HT1080 (cell line): Measurements from ENCODE around the genes SLC2A6 and FAM163B.

RAMPAGE:
- cytosol, long total RNA, result no peak
- long total RNA, result no peak
- nucleus, long total RNA, result no peak
Measured at GRCh38 chr9:133075847-133076412, 14.1 kb downstream of the CEL start.

DNA sequence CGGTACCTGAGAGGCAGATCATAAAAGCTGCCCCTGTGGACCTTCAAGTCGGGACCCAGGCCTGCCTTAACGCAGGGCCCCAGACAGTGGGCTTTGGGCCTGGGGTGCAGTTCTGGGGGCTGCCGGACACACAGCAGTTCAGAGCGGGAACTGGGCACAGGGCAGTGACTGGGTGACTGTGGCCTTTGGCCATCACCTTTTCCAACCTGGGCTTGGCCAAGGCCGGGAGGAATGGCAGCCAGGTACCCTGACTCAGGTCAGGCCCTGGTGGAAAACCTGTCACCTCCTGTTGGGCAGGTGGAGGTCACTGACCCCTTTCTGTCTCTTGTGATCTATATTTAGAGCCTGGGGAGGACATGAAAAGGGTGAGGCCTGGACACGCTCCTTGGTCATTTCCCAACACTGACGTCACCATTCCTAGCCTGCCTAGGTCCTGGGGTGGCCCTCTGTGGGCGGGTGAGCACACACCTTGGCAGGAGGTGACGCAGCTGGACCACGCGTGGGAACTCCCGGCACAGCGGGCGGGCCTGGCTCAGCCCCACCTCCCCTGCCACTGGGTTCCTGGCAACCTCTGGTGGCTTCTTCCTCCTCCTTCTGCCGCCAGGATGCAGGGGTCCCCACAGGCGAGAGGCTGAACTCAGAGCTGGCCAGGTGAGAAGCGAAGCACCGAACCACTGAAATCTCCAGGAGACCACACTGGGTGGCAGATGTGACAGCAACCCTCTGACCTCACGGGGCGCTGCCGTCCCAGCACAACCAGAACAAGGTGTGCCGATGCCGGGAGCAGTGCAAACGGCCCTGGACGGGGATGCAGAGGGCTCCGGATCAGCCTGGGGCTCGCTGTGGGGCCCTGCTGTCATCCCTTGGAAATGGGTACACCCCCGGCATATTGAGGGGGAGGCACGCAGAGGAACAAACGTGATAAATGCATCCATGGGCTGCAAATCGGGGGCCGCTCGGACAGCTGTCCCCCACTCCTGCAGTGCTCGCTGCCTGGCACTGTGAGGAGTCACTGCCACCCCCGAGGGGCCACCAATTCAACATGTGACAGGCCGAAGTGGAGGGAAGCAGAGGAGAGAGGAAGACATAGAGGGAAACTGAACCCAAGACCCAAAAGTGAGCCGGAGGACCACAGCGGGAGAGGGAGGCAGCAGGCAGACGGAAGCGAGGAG, 6.5 kb upstream of the RALGDS start:
RAMPAGE:
- cytosol, long total RNA, result no peak
- long total RNA, result no peak
- nucleus, long total RNA, result no peak

GRCh38 chr9:133130465-133131544, 9.8 kb upstream of the RALGDS start:
RAMPAGE:
- cytosol, long total RNA, result no peak
- long total RNA, result no peak
- nucleus, long total RNA, result no peak

GRCh38 chr9:133137377-133137772, 16.3 kb upstream of the RALGDS start:
RAMPAGE:
- cytosol, long total RNA, result no peak
- long total RNA, result no peak
- nucleus, long total RNA, result no peak

RAMPAGE:
- cytosol, long total RNA, result no peak
- long total RNA, result no peak
- nucleus, long total RNA, result no peak
Measured at GRCh38 chr9:133250616-133251327, 41.7 kb upstream of the OBP2B start.

GRCh38 chr9:133333366-133334770, 2.1 kb downstream of the SURF6 start:
RAMPAGE:
- cytosol, long total RNA, result no peak
- long total RNA, result no peak
- nucleus, long total RNA, result no peak

DNA sequence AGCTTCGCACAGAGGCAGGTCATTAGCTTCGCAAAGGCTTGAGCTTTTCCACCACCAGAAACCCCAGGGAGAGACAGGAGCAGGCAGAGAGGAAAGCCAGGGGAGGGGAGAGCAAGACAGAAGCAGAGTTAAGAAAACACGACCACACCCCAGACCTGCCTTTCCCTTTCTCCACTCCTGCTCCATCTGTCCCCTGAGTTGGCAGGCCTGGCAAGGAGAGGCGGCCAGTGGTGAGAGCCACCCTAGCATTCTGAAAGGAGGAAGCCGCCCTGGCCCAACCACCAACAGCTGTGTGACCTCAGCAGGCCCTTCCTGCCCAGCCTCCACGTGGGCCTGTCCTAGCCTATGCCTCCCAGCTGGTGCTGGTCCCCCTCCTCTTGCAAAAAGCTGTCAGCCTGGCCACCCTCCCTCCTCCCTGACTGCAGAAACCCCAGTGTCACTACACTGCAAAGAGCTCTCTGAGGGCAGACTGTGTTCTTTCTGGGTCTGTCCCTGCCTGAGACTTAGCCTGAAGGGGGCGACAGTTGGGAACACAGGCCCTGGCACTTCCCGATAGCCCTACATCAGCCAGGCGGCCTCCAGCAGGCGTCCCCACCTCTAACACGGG, 5.8 kb upstream of the SURF6 start:
RAMPAGE:
- cytosol, long total RNA, result no peak
- long total RNA, result no peak
- nucleus, long total RNA, result no peak

RAMPAGE:
- cytosol, long total RNA, result no peak
- long total RNA, result no peak
- nucleus, long total RNA, result no peak
Measured at GRCh38 chr9:133348321-133348514, 200 bp downstream of the RPL7A start.

DNA sequence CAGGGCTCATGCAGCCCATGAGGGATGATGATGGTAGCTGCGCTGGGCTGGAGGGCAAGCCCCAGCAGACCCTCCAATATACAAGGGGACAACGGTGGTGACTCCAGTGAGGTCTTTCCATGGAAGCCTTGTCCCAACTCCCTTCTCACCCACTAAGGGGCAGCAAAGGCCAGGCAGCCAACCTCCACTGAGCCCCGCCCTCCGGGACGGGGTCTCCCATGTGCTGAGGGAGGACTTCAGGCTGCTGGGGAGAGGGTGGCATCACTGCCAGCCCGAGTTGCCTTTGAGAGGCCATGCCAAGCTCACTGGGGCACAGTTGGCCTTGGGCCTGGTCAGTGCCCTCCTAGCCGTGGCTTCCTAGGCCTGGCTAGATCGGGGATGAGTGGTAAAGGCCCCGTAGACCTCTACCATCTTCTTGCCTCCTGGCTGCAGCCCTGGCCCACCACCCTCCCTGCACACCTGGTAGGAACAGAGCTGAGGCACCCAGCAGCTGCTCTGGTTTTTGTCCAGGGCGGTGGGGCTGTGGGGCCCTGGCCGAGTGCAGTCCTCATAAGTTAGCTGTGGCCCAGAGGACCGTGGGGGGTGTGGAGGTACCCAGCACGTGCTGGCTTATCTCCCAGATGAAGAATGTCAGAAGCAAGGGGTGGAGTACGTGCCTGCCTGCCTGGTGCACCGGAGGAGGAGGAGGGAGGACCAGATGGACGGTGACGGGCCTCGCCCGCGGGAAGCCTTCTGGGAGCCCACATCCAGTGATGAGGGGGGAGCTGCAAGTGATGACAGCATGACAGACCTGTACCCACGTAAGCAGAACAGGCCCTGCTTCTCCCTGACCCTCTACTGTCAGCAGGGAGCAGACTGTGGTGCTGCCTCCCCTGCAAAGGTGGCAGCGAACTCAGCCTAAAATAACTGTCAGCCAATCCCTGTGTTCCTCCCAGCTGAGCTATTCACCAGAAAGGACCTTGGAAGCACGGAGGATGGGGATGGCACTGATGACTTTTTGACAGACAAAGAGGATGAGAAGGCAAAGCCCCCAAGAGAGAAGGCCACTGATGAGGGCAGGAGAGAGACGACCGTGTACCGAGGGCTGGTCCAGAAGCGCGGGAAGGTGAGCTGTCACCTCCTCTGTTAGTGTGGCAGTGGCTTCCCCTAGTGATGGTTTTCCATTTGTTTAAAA, 3.4 kb downstream of the SURF2 start:
RAMPAGE:
- cytosol, long total RNA, result no peak
- long total RNA, result no peak
- nucleus, long total RNA, result no peak

DNA sequence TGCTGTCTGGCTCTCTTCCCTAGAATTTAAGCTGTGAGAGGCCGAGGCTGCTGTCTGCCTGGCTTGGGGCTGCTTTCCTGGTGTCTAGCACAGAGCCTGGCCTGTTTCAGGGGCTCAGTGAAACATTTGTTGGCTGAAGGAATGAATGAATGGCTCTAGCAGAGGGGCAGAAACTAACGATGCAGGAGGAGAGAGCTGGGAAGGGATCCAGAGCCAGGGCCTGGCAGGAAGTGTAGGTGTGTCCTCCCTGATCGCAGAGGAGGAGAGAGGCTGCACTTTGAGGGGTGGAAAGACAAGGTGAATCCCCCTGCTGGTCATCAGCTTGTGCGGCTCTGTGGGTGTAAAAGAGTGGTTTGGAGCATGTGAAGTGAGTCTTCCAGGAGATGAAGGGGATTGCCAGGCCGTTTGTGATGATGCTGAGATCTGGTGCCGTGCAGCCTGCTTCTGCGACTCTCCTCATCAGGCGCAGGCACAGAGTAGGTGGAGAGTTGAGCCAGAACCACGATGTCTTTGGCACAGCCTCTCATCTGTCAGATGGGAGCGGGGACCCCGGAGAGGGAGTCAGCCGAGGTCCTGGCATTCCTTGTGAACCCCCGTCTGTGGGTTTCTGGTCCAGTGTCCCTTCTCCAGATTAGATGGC, 544 bp upstream of the ADAMTS13 start:
RAMPAGE:
- cytosol, long total RNA, result no peak
- long total RNA, result no peak
- nucleus, long total RNA, result no peak

RAMPAGE:
- cytosol, long total RNA, result no peak
- long total RNA, result no peak
- nucleus, long total RNA, result no peak
Measured at GRCh38 chr9:133478898-133479912, at the start of gene SLC2A6. Gene SLC2A6, minus strand, starts transcription at chr9:133479099.

DNA sequence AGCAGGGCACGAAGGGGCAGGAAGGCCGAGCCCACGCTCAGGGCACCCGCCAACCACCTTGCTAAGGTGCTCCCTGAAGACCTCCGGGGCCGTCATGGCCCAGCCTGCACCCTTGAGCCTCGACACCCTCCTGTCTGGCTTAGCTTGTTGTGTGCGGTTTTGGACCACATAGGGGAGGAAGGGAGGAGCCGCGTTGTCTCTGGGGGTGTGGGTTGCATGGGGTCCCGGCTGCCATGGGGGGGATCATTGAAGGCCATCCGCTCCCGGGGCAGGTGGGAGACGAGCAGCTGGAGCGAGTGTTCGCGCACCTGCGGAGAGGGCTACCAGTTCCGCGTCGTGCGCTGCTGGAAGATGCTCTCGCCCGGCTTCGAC, 33.5 kb downstream of the ADAMTSL2 start:
RAMPAGE:
- cytosol, long total RNA, result no peak
- long total RNA, result no peak
- nucleus, long total RNA, result no peak

DNA sequence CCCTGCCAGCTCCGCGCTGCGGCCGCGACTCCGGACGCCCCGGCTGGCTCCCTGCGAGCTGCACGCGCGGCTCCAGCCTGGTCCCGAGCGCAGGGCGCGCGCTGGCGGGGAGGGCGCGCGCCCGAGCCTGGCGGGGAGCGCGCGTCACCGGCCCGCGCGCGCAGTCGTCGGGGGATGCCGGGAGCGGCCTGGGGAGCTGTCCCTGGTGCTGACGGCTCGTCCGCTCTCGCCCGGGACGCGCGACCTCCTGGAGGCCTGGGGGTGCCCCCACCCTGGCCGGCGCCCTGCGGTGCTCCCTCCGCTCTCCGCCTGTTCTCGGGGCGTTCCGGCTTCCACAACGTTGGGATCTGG, at the start of gene FAM163B:
Gene FAM163B, minus strand, starts transcription at position 103 of the 351 bp plus-strand sequence.
RAMPAGE:
- cytosol, long total RNA, result no peak
- long total RNA, result no peak
- nucleus, long total RNA, result no peak

DNA sequence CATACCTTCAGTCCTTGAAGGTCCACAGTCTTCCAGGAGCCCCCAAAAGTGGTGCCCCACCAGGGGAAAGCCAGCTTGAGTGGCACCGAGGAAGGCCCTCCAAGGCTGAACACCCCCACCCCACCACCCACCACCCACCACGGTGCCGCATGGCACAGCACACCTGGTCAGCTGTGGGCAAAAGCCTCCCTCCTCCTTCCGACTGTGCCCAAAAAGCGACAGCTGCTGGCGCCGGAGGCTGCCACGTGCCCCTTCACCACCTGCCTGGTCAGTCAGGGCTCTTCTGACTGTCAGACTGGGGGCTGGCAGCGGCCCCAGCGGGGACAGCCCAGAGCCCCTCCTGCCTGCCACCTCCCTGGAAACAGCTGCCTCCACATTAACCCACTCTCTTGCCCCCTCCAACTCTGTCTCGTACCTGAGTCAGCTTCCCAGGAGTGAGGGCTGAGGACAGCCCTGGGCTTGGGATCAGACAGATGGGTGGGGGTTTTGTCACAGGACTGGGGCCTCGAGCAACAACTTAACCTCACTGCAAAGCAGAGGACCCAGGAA, 648 bp downstream of the SARDH start:
RAMPAGE:
- cytosol, long total RNA, result no peak
- long total RNA, result no peak
- nucleus, long total RNA, result no peak

DNA sequence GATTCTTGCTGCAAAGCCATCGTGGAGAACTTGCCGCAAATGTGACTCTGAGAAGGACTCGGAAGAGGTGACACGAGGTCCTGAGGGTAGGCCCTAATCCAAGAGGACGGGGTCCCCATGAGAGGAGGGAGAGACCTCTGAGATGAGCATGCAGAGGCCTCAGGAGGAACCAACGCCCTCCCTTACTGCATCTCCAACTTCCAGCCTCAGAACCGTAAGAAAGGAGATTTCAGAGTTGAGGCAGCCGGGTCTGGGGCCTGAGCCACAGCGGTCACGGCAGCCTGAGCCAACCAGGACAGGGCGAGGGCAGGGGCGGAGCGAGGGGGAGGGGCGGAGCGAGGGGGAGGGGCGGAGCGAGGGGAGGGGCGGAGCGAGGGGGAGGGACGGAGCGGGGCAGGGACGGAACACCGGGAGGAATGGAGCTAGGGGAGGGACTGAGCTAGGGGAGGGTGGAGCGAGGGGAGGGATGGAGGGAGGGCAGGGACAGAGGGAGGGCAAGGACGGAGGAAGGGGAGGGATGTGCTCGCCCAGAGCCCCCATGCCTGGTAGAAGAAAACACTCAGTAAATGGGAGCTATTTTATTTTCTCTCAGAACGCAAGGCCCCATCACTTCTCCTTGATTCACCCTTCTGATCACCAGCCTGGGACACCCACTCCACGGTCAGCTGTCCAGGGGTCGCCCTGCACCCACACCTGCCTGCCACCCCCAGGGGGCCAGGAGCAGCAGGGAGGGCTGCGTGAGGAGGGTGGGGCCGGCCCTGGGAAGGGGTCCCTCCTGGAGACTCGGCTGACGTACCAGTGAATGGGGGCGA, 21.4 kb upstream of the SARDH start:
RAMPAGE:
- cytosol, long total RNA, result no peak
- long total RNA, result no peak
- nucleus, long total RNA, result no peak

GRCh38 chr9:133821879-133822697, 83.9 kb upstream of the SARDH start:
RAMPAGE:
- cytosol, long total RNA, result no peak
- long total RNA, result no peak
- nucleus, long total RNA, result no peak

DNA sequence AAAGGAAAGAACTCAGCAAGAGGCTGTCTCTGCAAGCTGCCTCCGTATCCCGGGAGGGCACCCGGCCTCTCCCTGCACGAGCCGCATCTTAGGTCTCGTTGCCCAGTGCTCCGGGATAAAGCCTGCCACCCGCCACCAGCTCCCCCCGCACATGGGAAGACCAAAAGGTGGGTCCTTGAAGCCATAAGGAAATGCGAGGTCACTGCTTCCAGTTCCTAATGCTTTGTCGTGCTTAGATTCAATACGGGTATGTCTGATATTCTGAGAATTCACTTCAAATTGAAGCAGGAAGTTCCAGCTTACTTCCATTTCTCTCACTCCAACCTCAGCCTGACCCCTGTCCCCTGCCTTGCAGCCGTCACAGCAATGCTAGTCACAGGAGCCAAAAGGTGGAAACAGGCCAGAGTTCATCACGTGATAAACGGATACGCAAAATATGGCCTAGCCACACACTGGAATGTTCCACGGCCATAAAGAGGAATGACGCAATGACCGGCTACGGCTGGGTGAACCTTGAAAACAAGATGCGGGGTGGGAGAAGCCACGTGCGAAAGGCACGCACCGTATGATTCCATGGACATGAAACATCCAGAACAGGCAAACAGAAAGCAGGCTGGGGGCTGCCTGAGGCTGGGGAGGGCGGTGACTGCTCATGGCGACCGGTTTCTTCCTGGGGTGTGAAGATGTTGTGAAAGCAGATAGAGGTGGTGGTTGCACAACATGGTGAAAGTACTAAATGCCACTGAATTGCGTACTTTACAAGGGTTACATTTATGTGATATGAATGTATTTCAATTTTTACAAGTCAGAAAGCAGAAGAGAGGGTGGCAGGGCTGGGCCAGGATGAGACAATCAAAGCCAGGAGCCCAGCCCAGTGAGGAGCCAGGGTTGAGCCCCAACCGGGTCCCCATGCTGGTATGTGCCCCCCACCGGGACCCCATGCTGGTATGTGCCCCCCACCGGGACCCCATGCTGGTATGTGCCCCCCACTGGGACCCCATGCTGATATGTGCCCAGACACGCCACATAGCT, 117.7 kb upstream of the SARDH start:
RAMPAGE:
- cytosol, long total RNA, result no peak
- long total RNA, result no peak
- nucleus, long total RNA, result no peak

DNA sequence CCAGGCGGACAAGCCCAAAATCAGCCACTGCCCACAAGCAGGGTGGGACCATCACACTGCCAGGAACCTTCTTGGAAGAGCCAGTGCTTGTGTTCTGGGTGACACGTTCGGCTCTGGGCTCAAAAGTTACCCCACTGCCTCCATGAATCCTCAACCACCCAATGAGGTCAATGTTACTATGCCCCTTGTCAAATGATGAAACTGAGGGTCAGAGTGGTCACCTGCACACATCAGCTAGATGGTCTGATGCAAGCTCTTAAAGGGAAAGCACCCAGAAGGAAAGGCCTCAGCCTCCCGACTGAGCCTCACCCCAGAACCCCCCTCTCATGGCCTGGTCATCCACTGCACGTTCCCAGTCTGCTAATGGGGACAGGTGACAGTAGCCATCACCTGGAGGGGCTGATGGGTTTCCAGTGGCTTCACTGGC, 114.8 kb downstream of the VAV2 start:
RAMPAGE:
- cytosol, long total RNA, result no peak
- long total RNA, result no peak
- nucleus, long total RNA, result no peak

DNA sequence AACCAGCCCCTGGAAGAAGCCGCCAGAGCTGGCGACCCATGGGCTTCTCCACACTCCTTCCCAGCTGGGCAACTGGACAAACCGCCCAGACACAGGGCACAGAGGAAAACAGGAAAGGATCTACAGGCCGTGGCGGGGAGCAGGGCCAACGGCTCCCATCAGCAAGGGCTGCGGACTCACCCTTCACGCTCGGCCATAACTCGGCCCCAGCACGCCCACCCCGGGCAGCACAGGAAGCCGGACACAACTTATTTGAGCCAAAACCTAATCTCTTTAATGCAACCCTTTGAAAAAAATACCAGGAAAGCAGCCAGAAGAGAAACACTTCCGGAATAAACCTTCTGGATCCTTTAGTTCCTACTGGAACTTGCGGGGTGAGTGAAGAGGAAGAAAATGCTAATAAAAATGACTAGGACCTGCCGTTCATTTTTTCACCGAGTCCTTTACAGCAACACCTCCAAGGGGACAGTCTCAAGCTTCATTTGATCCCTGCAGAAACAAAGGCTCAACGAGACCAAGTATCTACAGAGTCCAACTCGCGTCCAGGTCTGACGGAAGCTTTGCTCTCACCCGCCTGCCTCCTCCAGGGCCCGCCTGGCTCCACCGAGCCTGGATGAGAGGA, 59.9 kb downstream of the VAV2 start:
RAMPAGE:
- cytosol, long total RNA, result no peak
- long total RNA, result no peak
- nucleus, long total RNA, result no peak

RAMPAGE:
- cytosol, long total RNA, result no peak
- long total RNA, result no peak
- nucleus, long total RNA, result no peak
Measured at GRCh38 chr9:133978359-133978980, 13.7 kb downstream of the VAV2 start.